Measurements from ENCODE around the gene WASF1.

DNA sequence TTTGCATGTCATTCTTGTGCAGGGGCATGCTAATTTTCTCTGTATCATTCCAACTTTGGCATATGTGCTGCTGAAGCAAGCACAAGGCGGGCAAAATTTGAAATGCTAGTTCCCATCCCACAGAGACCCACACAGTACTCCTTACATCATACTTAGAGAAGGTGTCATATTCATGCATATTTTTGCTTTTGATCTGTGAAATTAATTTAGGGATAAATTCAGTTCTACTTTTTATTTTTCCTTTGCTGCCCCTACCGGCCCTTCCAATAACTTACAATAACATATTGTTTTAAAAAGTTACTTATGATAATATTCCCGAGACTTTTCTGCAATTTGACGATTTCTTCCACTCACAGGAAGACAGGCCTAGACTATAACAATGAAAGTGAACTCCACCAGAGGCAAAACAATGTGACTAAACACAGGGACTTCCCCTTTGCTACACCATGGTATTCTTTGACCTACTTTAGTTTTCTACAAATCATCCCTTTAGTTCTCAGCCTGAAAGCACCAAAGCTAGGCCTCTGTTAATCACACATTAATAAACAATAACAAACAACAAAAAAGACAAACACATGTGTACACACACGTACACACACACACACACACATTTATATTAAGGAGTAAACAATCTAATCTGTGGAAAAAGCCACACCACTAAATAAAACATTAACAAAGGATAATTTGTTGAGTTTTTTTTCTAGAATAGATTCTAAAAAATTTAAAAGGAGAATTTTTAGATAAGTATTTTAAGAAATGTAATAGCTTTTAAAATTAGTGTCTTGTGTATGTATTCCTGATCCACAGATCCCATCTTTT is 34.9 kb downstream of the SESN1 start:
- RRBS, result no CpG with 5 or more reads among the region's 5 CpGs

GRCh38 chr6:109163392-109164197 is 68.3 kb downstream of the CEP57L1 start:
- RRBS, result no CpG with 5 or more reads among the region's 1 CpG

DNA sequence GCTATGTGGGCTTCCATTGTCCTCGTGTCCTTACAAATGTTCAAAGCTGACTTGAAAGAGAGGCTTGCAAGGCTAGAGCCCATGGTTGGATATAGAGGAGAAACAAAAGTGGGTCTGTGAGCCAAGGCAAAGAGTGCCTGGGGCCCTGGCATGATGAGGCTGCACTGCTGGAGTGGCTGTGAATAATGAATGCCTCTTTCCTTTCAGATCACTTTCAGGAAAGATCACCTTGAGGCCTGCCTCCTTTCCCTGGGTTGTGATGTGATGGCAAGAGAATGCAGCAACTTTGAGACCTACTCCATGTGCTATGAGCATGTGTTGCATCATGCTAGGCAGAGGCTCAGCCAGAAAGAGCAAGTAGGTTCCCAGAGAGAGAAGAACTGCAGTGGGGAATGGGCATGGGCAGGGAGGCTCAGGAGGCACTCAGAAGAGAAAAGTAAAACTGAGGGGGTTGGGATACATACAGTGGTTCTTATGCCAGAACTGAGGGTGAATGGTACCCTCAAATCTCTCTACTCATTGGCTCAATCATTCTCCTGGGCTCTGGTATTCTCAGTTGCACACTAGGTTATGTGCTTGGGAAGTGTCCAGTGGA is 46.0 kb downstream of the CD164 start:
- RRBS, result no CpG with 5 or more reads among the region's 1 CpG

DNA sequence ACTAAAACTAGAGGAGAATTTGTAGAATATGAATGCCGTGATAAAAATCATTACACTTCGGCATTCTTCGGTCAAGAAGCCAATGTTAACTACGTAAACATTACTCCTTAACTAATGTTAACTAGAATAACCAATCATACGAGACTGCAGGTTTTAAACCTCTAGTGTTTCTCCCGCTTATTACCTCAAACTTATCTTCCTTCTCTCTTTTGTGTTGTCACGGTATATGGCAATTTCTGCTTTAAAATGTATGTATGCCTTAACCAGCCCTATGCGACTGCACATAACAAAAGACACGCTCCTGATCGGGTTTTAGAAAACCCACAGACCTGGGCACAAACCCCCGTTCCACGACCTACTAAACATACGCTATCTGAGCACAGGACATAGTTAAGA is 1.3 kb downstream of the CD164 start:
- RRBS, result no CpG with 5 or more reads among the region's 13 CpGs

GRCh38 chr6:109389673-109390249 is 7.5 kb upstream of the CD164 start:
- RRBS, result no CpG with 5 or more reads among the region's 5 CpGs

GRCh38 chr6:109456148-109456561 is 583 bp upstream of the MICAL1 start:
- RRBS, result 25% methylated on average over 14 of the region's 34 CpGs

DNA sequence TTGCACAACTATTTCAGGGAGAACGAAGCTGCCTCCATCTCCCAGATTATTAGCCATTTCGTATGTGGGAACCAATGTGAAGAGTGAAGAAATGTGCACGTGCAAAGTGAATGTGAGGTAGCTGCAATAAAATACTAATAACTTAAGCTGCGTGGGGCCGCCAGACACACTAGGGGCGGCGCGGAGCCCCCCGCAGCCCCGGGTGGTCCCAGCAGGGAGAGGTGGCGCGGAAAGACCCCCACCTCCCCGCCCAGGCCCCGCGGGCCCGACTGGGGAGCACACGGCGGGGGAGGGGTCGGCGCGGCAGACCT is 322 bp downstream of the ZBTB24 start:
- RRBS, result no CpG with 5 or more reads among the region's 21 CpGs

GRCh38 chr6:110179402-110179777 is at the start of gene WASF1:
TSS of gene WASF1 (minus strand) at chr6:110179670.
- RRBS, result 1% methylated on average over 12 of the region's 44 CpGs

- RRBS, result no CpG with 5 or more reads among the region's 2 CpGs
Measured at GRCh38 chr6:110201372-110201916, 21.2 kb downstream of the CDC40 start.

- RRBS, result no CpG with 5 or more reads among the region's 5 CpGs
Measured at GRCh38 chr6:110285249-110285923, 72.8 kb downstream of the METTL24 start.

- RRBS, result 87% methylated on average over 5 of the region's 24 CpGs
Measured at GRCh38 chr6:110356424-110357210, 1.5 kb downstream of the METTL24 start.

GRCh38 chr6:110516953-110517229 is 40.5 kb upstream of the SLC22A16 start:
- RRBS, result no CpG with 5 or more reads among the region's 1 CpG

DNA sequence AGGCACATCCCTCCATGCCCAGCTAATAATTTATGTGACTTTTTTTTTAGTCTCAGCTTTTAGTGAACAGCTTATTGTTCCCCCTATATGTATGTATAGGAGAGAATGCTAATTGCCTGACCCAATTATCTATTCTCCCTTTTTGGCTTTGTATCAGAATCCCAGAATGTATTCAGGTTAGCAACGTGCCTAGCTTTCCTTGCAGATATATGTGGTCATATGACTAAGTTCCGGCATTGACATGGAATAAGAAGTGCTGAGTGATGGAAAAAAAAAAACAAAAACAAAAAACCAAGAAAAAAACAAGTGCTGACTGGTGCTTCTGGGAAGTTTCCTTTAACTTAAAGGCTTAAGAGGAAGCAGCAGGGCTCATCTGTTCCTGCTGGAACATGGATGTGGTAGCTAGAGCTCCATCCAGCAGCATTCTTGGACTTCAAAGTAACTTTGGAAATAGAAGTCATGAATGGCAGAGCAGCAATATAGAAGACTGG is 10.4 kb upstream of the RPF2 start:
- RRBS, result no CpG with 5 or more reads among the region's 2 CpGs

DNA sequence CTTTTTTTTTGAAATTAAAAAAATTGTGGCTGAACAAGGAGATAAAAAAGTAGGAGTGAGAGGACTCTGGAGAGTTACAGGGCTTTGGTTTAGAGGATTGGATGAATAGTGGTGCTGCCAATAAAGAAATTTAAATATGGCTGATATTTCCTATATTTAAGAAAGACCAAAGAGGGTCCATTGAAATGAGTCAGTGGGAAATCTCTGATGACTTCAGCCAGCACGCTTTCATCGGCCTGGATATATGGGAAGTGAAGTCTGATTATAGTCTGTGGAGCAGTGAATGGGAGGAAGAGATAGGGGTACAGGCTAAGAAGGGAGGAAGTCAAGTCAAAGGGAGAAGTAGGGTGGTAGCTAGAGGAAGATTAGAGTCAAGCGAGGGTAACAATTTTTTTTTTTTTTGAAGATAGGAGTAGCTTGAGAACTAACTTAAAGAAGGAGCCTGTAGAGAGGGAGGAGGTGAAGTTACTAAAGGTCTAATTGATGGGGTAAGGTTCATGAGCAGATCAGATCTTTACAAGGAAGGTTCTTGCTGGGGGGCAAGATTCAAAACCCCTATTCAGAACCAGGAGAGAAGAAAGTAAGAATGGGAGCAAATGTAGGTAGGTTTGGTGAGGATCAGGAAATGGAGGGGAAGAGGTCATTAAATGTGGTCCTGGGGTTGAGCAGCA is 22.8 kb downstream of the SLC16A10 start:
- RRBS, result no CpG with 5 or more reads among the region's 3 CpGs

- RRBS, result no CpG with 5 or more reads among the region's 8 CpGs
Measured at GRCh38 chr6:111113497-111114651, 26.6 kb downstream of the SLC16A10 start.

GRCh38 chr6:111412716-111413714 is 70.0 kb downstream of the REV3L start:
- RRBS, result no CpG with 5 or more reads among the region's 5 CpGs

GRCh38 chr6:111487555-111488231 is 4.7 kb upstream of the REV3L start:
- RRBS, result no CpG with 5 or more reads among the region's 3 CpGs

DNA sequence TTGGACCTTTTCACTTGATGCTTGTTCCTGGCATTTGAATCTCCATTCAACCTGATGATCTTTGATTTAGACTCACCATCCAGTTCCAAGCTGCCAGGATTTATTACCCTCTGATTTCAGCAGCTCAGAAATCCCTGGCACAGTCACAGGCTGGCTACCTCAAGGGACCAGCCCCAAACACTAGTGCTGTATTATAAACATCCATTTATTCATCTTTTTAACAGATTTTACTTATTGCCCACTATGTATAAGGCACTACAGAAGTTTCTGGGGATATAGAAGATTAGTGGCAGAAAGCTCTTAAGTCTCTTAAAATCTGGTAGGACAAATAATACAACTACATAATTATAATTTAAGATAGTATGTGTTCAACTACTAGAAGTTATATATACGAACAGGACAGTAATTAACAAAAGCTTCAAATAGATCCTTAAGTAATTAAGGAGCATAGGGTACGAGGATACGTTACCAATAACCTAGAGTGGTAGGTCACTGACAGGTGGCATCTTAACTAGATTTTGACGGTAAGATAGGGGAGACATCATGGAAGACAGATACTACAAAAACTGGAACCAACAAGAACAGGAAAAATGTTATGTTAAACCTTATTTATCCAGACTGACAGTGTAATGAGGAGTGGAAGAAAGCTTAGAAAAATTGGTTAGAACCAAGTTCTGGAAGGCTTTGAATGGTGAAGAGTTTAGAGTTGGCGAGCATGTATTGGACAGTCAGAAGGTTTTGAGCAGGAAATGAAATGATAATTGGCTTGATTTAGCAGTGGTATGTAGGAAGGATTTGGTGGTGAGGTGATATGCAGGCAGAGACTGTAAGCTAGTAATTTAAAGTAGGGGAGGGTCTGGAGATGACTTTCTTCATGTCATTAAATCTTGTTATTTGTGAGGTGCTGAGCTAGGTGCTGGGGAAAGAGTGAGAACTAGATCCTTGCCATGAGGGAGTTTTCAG is 15.5 kb upstream of the REV3L start:
- RRBS, result no CpG with 5 or more reads among the region's 5 CpGs

GRCh38 chr6:111503536-111504052 is 20.6 kb upstream of the REV3L start:
- RRBS, result no CpG with 5 or more reads among the region's 3 CpGs

Data from SK-N-MC (cell line).